Tibial nerve (tissue), 3 donors: Measurements from ENCODE around the gene C1orf50.

- PRO-cap, result no peak
- RAMPAGE, long total RNA, 3 experiments, result no peak in any of the 3 experiments
Measured at GRCh38 chr1:41342795-41343286, 100.7 kb upstream of the SCMH1 start.

- PRO-cap, result no peak
- RAMPAGE, long total RNA, 3 experiments, result no peak in any of the 3 experiments
Measured at GRCh38 chr1:41360031-41360627, 118.0 kb upstream of the SCMH1 start.

DNA sequence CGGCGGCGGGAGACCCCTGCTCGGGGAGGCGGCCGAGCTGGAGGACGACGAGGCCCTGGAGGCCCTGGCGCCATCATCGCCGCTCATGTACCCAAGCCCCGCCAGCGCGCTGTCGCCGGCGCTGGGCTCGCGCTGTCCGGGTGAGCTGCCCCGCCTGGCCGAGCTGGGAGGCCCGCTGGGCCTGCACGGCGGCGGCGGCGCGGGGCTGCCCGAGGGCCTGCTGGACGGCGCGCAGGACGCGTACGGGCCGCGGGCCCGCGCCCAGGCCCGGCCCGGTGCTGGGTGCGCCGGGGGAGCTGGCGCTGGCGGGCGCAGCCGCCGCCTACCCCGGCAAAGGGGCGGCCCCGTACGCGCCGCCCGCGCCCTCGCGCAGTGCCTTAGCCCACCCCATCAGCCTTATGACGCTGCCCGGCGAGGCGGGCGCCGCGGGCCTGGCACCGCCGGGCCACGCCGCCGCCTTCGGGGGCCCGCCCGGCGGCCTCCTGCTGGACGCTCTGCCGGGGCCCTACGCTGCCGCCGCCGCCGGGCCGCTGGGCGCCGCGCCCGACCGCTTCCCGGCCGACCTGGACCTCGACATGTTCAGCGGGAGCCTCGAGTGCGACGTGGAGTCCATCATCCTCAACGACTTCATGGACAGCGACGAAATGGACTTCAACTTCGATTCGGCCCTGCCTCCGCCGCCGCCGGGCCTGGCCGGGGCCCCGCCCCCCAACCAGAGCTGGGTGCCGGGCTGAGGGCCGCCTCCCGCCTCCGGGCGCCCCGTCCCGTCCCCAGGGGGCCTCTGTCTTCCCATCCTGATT is 102.3 kb downstream of the EDN2 start:
- PRO-cap, result bidirectional peak, plus-strand start at position 399 of the sequence, minus-strand start at position 187 of the sequence; bidirectional peak, plus-strand start outside the sequence, minus-strand start at position 720 of the sequence
- RAMPAGE, long total RNA, 3 experiments, result no peak in any of the 3 experiments

DNA sequence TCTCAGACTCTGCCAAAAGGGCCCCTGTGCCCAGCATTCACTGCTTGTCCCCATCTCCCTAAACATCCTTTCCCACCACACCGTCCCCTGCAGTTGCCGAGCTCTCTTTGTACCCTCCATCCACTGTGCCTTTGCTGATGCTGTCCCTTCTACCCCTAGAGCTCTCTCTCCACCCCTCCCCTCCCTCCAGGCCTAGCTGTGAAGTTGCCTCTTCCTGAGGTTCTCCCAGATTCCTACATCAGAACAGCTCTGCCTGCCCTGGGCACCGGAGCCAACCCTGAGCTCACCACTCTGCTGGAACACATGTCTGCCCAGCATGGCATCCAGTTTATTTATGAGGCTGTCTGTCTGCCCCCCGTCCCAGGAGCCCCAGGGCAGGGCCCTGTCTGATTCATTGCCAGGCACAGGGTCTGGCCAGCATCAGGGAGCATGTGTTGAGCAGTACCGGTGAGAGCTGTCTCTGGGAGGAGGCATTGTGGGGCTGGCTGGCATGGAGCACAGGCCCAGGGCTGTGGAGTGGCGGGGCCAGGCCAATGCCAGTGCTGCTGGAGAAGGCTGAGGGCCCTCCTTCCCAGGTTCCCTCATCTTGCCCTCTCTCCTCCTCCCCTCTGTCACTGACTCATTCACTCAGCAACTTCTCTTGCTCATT is 28.8 kb downstream of the EDN2 start:
- PRO-cap, result no peak
- RAMPAGE, long total RNA, 3 experiments, result no peak in any of the 3 experiments

DNA sequence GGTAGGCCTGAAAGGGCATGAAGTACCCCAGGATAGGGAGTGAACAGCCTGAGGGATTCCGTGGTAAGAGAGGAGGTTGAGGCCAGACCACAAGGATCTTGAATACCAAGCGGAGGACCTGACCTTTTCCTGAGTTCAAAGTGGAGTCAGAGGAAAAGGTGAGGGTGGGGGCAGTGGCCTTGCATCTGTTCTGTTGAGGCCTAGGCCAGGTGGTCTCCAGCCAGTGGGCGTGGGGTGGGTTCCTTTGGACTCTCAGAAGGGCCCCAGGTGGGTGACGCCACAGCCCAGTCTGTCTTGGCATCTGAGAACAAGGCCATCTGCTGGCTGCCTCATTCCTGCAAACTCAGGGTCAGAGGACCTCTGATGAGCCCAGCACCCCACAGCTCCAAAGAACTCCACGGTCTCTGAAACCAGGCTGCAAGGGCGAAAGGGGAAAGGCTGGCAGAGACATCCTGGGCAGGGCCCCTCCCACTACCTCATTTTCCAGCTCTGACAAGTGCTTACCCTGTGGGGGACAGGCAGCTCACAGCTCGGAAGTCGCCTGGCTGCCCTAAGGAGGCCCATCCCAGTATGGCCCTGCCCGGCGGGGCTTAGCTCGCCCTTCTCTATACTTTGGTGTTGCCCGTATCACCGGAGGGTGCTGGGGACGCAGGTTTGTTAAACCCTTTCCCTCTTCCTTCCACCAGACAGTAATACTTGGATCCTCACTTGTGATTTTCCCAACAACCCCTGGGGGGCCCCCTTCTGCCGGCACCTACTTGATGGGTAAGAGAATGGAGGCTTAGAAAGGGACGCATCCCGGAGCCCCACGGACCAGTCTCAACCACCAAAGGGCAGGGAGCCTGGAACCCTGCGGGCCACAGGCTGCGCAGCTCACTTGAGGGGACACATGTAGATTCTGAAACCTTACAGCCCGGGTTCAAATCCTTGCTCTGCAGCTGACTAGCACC is 10.8 kb upstream of the EDN2 start:
- PRO-cap, result no peak
- RAMPAGE, long total RNA, 3 experiments, result no peak in any of the 3 experiments

GRCh38 chr1:41553737-41554710 is 69.5 kb upstream of the EDN2 start:
- PRO-cap, result no peak
- RAMPAGE, long total RNA, 3 experiments, result no peak in any of the 3 experiments

GRCh38 chr1:41802814-41803389 is 115.8 kb downstream of the HIVEP3 start:
- PRO-cap, result no peak
- RAMPAGE, long total RNA, 3 experiments, result no peak in any of the 3 experiments

DNA sequence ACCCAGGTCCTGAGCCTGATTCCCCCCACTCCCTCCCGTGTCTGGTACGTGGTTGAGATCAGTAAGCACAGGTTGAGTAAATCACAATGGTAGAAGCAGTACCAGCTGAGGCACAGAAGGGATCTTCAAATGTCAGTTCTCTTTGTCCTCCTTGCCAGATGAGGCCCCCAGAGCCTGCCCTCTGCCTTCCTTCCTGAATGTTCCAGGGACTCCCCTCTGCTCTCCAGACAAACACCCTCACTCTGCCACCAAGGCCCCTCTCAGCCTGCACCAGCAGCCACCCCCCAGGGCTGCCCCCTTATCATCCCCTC is 112.8 kb downstream of the HIVEP3 start:
- PRO-cap, result no peak
- RAMPAGE, long total RNA, 3 experiments, result no peak in any of the 3 experiments

- PRO-cap, result no peak
- RAMPAGE, long total RNA, 3 experiments, result no peak in any of the 3 experiments
Measured at GRCh38 chr1:41868167-41868764, 50.5 kb downstream of the HIVEP3 start.

GRCh38 chr1:41898059-41898910 is 20.4 kb downstream of the HIVEP3 start:
- PRO-cap, result no peak
- RAMPAGE, long total RNA, 3 experiments, result no peak in any of the 3 experiments

- PRO-cap, result unidirectional peak, minus-strand start at chr1:42035403; bidirectional peak, plus-strand start at chr1:42036122, minus-strand start at chr1:42035934
- RAMPAGE, long total RNA, 3 experiments, result no peak in any of the 3 experiments
Measured at GRCh38 chr1:42035108-42036372, 116.8 kb upstream of the HIVEP3 start.

GRCh38 chr1:42043818-42044224 is 109.4 kb upstream of the GUCA2B start:
- PRO-cap, result no peak
- RAMPAGE, long total RNA, 3 experiments, result no peak in any of the 3 experiments

- PRO-cap, result no peak
- RAMPAGE, long total RNA, 3 experiments, result no peak in any of the 3 experiments
Measured at GRCh38 chr1:42298681-42299801, 36.0 kb downstream of the FOXJ3 start.

- PRO-cap, result no peak
- RAMPAGE, long total RNA, 3 experiments, result no peak in any of the 3 experiments
Measured at GRCh38 chr1:42457857-42458439, 1.6 kb downstream of the PPCS start.

- PRO-cap, result bidirectional peak, plus-strand start at chr1:42683175, minus-strand start at chr1:42683085
- RAMPAGE, long total RNA, 3 experiments, result start-site peak on the plus strand in 3 of 3 experiments, at chr1:42683145-42683279 at its widest, 16 to 17 reads per replicate
Measured at GRCh38 chr1:42682899-42683385, 724 bp downstream of the YBX1 start.

DNA sequence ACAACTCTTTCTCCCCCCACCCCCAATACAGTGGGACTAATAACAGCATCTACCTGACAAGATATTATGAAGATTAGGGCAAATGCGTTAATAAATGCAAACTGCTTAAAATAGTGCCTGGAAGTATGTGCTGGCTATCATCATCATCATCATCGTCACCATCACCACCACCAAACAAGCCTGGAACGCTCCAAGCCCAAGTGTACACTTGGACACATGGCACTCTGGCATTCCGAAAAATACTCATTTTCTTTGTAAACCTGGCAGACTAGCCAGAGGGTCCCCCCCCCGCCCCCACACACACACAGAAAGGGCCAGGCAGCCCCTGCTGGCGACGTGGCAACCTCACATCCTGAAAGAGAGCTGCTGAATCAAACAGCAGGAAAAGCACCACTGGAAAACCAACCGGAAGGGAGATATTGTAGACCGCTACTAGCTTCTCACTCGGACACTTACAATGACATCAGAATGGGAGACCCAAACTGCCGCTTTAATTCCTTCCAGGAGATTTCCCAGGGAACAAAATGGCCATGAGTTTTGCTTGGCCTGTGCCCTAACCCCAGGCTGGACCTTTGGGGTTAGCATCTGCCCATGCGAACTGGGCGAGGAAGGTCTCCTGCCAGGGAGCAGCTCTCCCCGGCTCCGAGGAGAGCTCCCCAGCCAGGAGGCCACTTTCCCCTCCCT is 959 bp downstream of the P3H1 start:
- PRO-cap, result no peak
- RAMPAGE, long total RNA, 3 experiments, result no peak in any of the 3 experiments

DNA sequence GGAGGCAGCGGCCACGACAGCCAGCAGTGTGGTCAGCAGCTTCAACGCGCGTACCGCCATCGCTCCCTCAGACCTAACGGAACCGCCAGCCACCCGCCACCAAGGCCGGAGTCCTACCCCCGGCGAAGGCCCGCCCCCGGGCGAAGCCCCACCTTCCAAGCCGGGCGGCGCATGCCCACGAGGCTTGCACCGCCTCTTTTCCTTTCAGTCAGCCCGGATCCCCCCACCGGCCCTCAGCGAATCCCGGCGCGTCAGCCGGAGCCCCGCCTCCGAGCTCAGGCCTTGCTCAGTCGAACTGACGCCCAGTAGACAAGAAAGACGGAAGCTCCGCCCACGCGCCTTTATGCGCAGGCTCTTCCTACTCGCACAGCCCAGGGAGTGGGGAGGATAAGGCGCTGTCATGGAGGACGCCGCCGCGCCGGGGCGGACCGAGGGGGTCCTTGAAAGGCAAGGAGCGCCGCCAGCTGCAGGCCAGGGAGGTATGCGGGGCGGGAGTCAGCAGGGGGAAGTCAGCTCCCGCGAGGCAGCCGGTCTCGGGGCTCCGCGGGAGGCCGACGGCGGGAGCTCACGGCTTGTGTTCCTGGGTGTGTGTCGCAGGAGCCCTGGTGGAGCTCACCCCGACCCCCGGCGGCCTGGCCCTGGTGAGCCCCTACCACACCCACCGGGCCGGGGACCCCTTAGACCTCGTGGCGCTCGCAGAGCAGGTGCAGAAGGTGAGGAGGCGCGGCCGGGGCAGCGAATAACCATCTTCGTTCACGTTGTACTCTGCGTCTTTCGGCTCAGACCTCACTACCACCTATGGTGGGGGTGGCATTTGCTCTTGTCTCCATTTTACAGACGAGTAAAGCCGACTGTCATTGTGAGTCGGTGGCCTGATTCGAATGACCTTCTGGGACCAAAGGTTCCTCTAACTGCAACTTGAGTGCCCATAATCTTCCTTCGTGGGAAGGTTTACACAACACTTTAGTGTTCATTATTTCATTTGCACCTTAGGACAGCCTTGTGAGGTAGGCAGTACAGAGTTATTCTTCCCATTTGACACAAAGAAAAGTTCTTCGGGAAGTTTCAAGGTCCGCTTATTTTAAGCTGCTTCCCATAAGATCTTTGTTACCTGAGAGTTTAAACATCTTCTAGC is at the start of gene C1orf50:
Gene C1orf50, plus strand, starts transcription at position 338 of the 1,135 bp plus-strand sequence.
- PRO-cap, result bidirectional peak, plus-strand start at position 369 of the sequence, minus-strand start at position 75 of the sequence
- RAMPAGE, long total RNA, 3 experiments, result start-site peak on the plus strand in 2 of 3 experiments, centred at positions 367 to 372 of the sequence, 52 to 55 reads per replicate; start-site peak on the minus strand in 3 of 3 experiments, centred at positions 113 to 123 of the sequence, 44 to 51 reads per replicate

GRCh38 chr1:42844341-42845299 is 1.8 kb upstream of the ZNF691 start:
- PRO-cap, result no peak
- RAMPAGE, long total RNA, 3 experiments, result no peak in any of the 3 experiments

DNA sequence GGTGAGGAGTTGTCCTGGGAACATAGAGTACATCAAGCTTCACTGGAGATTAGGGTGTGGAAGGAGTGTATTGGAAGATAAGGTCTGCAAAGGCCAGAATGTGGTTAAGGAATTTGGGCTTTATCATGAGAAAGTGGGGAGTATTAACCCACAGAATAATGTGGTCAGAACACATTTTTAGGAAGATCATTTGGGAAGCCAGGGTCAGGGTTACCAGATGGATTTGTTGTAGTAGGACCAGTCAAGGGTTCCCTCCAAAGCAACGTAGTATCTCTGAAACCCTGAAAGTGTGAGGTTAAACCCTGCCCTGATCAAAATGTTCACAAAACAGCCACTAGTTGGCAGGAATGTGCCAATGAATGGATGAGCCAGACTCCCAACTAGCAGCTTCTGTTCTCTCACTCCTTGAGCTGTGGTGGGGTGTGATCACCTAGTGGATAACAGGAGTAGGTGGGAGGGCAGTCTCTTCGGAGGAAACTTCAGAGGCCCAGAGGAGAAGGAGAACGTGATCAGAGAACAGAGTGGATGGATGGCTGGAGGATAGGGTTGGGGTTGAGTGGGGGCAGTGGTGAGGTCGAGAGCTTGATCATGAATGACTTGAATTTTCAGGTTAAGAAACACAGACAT is 35.8 kb downstream of the SLC2A1 start:
- PRO-cap, result no peak
- RAMPAGE, long total RNA, 3 experiments, result no peak in any of the 3 experiments

DNA sequence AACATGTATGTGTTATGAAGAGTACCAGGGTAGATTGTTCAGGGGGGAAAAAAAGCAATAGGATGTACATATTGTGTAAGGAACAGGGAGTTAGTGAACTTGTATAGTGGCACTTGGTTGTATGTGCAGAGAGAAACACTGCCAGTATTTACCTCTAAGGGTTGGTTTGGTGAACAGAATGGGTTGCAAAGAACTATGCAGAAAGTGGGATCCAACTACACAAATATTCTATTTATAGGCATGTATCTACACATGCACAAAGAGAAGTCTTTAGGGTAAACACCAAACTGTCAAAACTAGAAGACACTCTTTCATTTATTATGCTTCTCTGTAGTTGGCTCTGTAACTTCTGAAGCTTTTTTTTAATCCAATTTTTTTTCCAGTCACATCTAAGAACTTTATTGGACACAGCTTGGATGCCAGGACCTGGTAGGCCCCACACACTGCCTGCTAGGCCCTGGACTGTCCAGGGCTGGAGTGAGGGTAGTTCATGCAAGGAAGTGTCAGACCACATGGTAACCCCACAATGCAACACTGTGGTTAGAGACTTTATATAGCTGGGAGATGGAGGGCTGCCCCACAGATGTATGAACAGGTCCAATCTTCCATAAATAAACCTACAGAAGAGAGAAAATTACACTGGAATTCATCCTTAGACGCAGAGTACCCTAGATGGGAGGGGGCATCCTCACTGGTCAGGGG is 7.2 kb downstream of the SLC2A1 start:
- PRO-cap, result no peak
- RAMPAGE, long total RNA, 3 experiments, result no peak in any of the 3 experiments